Vermiform appendix (tissue), 1 donor: ENCODE measurements around the genes RXRA and FCN2.

DNA sequence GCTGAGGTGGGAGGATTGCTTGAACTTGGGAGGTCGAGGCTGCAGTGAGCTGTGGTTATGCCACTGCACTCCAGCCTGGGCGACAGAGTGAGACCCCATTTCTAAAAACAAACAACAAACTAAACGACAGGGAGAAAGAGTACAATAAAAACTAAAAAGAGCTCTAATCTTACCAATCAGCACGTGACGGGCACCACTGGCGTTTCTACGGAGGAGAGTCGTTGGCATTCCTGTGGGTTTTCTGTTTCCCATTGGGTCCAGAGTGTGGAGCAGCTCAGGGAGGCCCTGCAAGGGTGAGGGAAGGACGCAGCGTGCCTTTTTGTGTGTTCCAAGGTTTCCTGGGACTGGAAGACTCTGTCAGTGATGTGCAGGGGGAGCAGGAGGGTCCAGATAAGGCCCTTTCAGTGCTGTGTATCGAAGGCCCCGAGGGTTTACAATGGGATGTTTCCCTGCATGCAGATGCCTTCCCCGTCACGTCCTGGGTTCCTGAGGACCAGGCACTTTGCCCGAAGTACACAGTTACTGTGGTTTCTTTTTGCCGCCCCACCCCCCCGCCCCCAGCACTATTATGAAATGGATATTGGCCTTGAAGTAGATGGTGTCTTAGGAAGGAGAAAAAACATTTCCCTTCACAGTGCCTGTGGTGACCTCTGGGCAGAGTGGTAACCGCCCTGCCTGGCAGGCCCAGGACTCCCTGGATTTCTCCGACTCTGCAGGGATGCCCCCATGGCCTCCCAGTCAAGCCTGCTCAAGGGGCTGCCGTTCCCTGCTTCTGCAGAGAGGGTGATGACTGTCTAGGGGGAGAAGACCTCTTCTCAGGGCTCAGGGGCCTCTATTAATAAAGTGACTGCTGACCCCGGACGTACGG, 35.9 kb downstream of the WDR5 start:
- PRO-cap, result no peak

- PRO-cap, result no peak
Observed at GRCh38 chr9:134223061-134223552, 87.2 kb downstream of the WDR5 start.

GRCh38 chr9:134258637-134259666, 67.3 kb upstream of the RXRA start:
- PRO-cap, result no peak

DNA sequence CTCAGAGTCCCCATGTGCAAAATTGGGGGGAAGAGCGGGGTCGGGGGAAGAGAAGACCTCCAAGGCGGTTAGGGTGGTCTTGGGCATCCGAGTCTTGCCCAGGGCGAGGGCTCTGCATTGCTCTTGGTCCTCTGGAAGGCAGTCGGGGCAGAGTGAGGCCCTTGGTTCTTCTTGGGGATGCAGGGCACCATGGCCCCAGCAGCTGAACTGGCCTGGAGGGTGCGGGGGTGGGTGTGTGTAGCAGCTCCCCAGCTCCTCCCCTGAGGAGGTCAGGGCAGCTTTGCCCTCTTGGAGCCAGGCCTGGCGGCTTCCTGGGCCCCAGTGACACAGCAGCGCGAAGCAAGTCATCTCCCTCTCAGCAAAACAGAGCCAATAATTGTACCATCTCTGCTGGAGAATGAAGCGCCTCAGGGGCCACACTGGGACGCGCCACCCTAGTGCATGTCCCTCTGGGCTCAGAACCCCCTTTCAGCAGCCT, 10.5 kb upstream of the RXRA start:
- PRO-cap, result no peak

DNA sequence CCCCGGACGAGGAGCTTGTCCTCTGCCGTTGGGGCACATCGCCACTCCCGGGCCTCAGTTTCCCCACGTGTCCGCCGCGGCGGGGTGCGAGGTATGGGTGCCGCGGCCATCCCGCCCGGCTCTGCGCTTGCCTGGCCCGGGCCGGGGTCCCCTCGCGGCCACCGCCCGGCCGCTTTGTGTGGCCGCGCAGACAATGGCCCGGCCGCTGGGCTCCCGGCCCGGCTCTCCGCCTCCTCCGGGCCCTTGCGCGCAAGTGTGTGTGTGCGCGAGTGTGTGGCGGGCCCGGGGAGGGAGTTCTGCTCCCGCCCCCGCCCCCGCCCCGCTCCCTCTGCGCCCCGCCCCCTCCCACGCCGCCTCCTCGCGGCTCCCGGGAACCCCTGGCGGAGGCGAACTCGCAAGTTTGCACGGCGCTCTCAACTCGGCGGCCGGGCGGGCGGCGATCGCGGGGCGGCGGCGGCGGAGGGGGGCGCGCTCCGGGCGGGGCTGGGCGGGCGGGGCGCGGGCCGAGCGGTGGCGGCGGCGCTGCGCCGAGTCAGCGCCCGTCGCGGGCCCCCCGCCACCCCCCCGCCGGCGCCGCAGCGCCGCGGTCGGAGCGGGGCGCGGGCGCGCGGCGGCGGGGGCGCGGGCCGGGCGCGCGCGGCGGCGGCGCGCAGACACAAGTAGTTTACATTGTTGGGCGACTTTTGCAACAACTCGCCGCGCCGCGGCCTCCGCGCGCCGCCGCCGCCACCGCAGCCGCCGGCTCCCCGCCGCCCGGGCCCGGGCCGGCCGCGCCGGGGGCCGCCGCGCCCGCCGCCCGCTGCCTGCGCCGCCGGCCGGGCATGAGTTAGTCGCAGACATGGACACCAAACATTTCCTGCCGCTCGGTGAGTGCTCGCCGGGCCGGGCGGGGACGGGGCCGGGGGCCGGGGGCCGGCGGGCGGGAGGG, at the start of gene RXRA:
Gene RXRA, plus strand, starts transcription at position 662 of the 928 bp plus-strand sequence.
- PRO-cap, result bidirectional peak, plus-strand start at position 398 of the sequence, minus-strand start at position 228 of the sequence; bidirectional peak, plus-strand start at position 669 of the sequence, minus-strand start at position 589 of the sequence

- PRO-cap, result no peak
Observed at GRCh38 chr9:134341315-134342219, 15.3 kb downstream of the RXRA start.

DNA sequence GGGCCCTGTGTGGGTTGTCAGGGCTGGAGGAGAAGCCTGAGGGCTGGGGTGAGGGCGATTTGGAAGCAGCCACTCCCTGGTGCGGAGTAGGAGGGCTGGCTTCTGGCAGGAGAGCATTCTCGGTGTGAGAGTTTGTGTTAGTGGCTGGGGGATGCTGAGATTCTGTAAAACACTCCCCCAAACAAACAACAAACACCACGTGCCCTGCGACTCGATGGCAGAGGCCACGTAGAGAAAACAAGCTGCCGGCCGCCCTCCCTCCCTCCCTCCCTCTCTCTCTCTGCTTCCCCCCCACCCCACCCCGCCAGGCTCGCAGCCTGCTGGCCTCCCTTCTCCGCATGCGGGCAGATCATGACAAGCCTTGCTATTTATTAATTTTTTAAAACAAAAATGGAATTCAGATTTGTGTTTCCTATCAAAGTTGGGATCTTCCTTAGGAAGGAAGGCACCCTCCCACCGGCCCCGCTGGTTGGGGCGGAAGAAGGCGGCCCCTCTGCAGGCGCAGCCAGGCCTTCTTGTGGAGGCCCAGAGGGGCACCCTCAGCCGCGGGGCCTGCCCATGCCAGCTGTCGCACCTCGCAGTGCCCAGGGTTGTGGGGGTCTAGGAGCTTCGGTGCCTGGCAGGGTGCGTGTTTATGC, 49.5 kb downstream of the RXRA start:
- PRO-cap, result no peak

DNA sequence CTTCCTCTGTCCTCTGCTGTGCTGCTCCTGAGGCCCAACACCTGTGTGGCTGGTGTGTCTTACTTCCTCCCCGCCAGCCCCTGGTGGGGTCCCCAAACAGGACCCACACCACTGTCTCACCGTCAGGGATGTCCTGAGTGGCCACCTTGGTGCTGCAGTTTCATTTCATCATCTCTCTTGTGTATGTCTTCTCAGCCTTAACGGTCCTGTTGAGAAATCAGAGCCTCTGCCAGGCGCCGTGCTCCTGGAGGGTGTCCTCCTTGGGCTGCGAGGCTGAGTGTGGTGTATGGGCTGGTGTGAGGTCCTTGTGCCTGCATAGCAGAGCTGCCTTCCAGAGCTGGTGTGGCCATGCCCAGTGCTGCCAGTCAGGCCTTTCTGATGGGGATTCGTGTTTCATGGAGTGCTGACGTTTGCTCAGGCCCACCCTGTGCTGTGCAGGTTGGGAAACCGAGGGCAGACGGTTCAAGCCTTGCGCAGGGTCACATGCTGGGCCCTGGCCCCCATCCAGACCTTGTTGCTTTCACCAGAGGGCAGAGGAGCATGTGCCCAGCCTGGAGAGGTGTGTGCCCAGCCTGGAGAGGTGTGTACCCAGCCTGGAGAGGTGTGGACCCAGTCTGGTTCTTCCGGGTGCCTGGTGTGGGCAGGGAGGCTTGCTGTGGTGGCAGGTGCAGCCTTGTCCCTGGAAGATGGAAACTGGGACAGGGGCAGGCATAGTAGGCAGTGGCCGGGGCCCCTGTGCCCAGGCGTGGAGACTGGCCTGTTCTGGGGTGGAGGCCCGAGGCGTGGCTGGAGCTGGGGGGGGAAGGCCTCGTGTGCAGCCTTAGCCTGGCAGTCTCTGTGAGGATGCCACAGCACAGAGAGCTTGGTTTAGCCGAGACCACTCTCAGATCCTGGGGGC, 83.9 kb downstream of the RXRA start:
- PRO-cap, result no peak

- PRO-cap, result no peak
Observed at GRCh38 chr9:134416873-134417512, 90.7 kb downstream of the RXRA start.

- PRO-cap, result no peak
Observed at GRCh38 chr9:134443231-134443753, 117.0 kb downstream of the RXRA start.

- PRO-cap, result no peak
Observed at GRCh38 chr9:134443754-134444362, 117.6 kb downstream of the RXRA start.

GRCh38 chr9:134644859-134645735, 3.5 kb downstream of the COL5A1 start:
- PRO-cap, result no peak

- PRO-cap, result no peak
Observed at GRCh38 chr9:134661908-134662107, 20.2 kb downstream of the COL5A1 start.

GRCh38 chr9:134752195-134752766, 110.7 kb downstream of the COL5A1 start:
- PRO-cap, result no peak

GRCh38 chr9:134753650-134754345, 112.2 kb downstream of the COL5A1 start:
- PRO-cap, result no peak

GRCh38 chr9:134880415-134881010, at the start of gene FCN2:
Gene FCN2 (plus strand): TSS chr9:134880810.
- PRO-cap, result no peak

DNA sequence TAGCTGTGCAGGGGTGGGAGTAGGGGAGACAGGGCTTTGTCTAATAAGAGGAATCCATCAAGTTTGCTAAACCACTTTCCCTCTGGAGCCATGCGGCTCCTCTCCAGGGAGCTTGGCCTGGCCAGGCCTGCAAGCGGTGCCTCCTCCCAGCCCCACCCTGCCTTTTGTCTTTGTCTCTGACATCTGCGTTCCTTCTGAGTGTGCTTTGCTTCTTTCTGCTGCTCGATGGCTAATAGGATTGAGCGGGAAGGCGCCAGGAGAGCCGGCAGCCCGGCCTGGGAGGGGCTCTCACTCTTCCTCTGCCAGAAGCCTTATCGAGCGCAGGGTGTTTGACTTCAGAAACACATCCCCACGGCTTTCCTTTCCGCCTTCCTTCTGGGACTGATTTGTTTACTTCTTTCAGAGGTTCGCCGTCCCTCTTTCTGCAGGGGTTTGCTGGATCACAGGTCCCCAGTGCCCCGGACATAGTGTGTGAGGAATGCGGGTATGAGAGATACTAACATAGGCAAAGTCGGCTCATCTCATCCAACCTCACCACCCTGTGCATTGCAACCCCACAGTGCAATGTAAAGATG, 26.8 kb upstream of the FCN1 start:
- PRO-cap, result no peak

GRCh38 chr9:135075090-135075937, 12.2 kb upstream of the OLFM1 start:
- PRO-cap, result unidirectional peak, plus-strand start at chr9:135075559

DNA sequence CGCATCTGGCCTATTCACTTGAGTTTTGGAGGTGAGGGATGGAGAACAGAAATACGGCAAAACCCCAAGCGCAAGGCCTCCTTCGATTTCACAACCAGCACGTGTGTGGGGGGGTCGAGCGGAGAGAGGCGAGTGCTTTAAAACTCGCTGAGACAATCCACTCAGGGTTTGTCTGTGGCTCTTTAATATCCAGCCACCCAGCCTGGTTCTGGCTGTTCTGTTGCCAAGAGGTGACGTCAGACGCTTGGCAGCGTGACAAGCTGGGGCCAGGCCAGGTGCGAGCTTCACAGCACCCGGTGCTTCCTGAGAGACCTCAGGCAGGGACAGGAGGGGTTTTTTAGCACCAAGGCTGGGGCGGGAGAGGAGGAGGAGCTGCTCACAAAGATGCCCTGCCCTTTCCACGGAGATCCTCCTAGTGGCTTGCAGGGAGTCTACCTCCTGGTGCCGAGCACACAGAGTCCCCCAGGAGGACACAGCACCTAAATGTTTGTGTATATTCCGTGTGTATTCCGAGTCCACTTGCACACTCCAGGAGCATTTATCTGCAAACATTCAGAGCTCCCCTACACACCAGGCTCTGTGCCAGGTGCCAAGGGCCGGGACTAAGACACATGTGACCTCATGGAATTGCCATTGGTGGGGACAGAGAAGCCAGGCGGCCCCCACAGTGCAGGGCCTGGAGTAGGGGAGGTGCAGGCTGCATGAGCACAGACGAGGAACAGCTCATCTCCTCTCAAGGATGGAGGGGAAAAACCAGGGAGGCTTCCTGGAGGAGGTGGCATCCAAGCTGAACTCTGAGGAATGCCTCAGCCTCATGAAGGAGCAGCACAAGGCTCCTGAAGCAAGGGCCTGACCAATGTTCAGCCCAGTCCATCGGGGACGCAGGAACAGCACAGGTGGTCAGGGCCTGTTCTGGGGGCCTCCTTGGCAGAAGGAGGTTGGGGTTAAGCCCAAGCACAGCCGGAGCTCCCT, 194.7 kb downstream of the OLFM1 start:
- PRO-cap, result no peak

DNA sequence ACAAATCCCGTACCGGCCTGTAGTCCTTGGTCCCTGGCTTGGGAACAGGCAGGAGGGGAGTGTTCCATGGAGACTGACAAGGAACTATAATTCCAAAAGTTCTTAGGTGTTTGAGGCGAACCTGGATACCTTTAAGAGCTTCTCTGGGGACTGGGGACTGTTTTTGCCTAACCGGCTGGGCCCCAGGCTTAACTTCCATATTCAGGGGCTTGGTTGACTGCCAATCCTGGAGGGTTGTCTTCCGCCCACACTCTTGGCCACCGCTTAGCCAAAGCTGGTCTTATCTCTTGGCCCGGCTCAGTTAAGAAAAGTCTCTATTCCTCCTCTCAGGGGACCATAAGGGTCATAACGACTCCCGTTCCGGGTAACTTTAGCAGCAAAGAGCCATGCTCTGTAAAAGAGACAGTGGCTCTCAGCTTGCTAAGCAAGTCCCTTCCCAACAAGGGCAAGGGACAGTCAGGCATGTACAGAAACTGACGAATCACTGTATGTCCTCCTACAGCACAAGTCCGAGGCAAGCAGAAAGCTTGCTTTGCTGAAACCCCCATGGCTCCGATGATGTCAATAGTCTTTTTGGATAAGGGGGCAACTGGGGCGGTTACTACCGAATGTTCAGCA, 38.2 kb upstream of the PPP1R26 start:
- PRO-cap, result no peak